Skin of body (tissue), 2 donors: ENCODE measurements around the genes TPO and RPS7.

GRCh38 chr2:262166-262686 lies 1.6 kb downstream of the SH3YL1 start:
- RAMPAGE, long total RNA: no peak

DNA sequence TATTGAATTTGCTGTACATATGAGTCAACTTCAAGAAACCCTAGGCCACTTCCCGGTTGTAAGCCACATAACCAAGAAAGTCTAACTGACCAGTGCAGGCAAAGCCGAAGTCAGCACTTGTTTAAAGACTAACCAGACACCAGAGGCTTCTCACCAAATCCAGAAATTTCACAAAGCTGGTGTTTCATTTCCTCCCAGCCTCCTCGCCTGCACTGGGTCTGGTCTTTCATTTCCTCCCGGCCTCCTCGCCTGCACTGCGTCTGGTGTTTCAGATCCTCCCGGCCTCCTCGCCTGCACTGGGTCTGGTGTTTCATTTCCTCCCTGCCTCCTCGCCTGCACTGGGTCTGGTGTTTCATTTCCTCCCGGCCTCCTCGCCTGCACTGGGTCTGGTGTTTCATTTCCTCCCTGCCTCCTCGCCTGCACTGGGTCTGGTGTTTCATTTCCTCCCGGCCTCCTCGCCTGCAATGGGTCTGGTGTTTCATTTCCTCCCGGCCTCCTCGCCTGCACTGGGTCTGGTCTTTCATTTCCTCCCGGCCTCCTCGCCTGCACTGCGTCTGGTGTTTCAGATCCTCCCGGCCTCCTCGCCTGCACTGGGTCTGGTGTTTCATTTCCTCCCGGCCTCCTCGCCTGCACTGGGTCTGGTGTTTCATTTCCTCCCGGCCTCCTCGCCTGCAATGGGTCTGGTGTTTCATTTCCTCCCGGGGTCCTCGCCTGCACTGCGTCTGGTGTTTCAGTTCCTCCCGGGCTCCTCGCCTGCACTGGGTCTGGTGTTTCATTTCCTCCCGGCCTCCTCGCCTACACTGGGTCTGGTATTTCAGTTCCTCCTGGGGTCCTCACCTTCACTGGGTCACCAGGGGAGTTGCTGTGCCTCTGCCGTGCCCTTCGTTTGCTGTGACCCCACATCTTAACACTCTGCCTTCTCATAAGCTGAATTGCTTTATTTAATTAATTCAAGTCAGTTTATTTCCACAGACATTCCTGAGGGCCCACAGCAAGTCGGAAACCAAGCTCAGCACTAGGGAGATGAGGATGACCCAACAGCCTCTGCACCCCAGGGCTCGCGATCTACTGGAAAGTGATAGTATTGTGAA lies 40.8 kb upstream of the SNTG2 start:
- RAMPAGE, long total RNA: no peak

DNA sequence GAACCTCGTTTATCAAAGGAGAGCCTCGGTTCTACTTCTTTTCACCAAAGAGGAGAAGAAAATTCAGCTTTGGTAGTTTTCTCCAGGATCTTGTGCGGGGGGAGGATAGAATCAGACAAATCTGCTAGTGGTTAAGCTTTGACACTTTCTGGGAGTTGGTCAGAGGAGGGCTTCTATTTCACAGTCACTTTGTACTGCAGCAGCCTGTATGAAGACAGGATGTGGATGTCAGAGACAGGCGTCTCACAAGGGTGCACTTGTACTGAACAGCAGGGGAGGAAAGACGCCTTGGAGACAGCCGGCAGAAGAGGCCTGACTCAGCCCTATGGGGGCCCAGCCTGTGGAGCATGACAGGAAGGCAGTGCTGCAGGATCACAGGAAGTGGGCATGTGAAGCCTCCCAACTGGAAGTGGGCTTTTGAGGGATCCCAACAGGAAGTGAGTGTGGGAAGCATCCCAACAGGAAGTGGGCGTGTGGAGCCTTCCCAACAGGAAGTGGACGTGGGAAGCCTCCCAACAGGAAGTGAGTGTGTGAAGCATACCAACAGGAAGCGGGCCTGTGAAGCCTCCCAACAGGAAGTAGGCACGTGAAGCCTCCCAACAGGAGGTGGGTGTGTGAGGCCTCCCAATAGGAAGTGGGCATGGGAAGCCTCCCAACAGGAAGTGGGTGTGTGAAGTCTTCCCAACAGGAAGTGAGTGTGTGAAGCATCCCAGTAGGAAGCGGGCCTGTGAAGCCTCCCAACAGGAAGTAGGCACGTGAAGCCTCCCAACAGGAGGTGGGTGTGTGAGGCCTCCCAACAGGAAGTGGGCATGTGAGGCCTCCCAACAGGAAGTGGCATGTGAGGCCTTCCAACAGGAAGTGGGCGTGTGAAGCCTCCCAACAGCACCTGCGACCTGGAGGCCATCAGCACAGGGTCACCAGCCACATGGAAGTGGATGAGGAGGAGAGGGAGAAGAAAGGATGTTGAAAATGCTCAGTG lies 212.3 kb downstream of the SNTG2 start:
- RAMPAGE, long total RNA: no peak

DNA sequence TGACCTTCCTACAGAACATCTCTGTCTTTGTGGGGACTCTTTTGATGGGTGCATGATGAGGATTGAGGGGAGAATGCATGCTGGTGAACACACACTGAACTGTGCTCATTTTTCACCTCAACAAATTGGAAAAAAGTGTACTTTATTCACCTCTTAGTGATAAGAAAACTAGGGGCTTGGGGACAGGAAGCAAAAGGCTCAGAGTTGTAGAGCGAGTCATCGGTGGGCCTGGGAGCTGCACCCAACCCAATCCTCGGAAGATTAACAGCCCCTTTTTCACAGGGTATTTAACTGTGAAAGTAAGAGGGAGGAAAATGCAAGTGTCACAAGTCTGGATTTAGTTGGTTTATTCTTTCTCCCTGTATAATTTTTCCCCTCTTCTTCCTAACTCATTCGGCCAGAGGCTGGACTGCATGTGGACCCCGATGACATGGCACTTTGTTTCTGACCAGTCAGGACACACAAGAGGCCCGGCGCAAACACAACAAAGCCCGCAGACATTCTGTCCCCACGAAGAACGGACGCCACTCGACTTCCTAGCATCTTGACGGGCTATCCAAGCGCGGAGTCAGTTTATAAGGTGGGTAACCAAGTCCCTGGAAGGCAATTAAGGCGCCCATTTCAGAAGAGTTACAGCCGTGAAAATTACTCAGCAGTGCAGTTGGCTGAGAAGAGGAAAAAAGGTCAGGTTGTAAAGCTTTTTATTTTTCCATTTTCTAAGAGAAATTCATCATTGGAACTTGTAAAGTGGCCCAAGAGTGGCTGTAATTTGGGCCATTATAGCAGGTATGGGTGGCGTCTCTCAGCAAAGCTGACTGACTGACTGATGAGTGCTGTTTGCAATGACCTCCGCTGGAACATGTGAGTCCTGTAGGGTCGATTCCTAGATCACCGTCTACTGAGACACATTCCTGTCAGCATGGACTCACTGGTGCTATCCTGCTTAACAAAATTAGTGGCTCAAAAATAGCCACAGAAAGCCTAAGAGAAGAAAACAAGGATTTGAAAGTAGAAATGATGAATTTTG lies at the start of gene TPO:
TSS of gene TPO (plus strand) at position 601 of the 1,027 bp plus-strand sequence.
- RAMPAGE, long total RNA: no peak

- RAMPAGE, long total RNA: no peak
These were observed 35.5 kb downstream of the TPO start for GRCh38 chr2:1448782-1449195.

DNA sequence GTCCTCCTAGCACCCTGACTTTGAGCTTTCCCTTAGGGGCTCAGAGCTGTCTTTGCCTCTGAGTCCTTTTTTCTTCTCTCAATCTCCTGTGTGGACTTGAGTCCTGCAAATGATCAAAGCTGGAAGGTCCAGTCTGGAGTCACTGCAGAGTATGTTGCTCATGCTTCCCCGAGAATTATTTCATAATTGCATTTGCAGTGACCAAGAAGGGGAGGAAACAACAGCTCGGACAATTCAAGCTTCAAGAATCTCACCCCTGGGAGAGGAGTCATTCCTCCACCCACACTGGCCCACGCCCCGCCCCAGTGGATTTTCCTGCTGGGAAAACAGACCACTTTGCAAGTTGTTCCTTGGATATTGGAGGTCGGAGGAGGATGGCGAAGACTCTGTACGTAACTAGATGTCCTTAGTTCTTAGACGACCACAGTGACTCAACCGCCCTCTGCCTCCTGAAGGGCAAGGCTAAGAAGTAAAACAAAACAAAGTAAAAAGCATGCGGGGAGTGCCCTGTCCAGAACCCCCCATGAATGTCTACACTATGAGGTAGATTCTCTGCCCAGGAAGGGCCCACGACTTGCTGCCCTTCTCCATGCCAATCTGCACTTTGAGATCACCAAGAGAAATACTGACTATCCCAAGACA lies 159.4 kb downstream of the TPO start:
- RAMPAGE, long total RNA: no peak

DNA sequence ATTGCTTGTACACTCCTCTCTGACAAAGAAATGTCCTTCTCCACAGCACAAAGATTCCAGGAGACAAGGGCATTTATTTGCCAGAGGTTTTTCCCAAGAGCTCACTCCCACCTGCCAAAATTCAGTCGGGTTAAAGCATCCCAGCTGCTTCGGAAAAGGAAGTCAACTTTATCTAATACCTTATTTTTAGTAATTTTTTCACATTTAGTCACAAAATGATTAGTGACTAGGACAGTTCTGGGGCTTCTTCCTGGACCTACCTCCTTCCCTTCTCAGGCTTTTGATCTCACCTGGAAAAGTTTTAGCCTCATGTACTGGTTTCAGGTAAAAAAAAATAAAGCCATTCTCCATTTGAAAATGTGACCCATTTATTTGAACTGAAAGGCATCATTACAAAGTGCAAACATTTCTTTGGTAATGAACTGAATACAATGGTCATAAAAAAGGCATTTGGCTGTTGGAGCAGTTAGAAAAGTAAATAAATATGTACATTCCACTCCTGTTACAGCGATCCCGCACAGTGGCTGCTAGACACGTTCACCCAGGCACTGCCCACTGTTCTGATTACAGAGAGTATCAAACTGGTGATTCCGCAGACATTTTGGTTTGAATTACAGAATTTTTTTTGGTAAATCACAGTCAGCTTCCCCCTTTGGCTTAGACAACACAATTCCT lies 112.6 kb downstream of the PXDN start:
- RAMPAGE, long total RNA: no peak

DNA sequence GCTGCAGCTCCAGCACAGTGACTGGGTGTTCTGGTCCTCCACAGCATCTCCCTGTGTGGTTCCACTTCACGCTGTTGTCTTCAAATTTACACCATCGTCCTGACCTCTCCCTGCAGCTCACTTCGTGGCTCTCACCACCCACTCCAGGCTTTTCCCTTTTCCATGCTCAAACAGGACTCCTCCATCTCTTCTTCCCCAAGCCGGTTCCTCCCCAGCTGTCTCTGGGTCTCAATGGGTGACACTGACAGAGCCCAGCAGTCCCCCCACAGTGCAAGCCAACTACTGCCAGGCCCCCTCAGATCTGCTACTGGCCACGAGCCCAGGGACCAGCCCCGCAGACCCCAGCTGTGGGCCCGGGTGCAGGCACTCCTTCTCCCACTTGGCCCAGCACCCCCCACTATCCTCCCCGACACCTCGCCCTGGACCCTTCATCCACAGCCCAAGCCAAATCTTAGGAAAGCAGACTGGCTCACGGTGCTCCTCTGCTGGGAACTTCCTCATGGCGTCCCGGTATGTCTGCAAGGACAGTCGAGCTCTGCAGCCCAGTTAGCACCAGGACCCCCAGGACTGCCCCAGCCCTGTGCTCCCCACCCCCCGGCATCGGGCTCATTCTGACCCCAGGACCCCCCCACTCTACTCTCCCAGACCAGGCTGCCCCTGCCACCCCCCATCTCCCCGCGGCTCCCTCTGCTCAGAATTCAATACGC lies 86.0 kb downstream of the PXDN start:
- RAMPAGE, long total RNA: no peak

DNA sequence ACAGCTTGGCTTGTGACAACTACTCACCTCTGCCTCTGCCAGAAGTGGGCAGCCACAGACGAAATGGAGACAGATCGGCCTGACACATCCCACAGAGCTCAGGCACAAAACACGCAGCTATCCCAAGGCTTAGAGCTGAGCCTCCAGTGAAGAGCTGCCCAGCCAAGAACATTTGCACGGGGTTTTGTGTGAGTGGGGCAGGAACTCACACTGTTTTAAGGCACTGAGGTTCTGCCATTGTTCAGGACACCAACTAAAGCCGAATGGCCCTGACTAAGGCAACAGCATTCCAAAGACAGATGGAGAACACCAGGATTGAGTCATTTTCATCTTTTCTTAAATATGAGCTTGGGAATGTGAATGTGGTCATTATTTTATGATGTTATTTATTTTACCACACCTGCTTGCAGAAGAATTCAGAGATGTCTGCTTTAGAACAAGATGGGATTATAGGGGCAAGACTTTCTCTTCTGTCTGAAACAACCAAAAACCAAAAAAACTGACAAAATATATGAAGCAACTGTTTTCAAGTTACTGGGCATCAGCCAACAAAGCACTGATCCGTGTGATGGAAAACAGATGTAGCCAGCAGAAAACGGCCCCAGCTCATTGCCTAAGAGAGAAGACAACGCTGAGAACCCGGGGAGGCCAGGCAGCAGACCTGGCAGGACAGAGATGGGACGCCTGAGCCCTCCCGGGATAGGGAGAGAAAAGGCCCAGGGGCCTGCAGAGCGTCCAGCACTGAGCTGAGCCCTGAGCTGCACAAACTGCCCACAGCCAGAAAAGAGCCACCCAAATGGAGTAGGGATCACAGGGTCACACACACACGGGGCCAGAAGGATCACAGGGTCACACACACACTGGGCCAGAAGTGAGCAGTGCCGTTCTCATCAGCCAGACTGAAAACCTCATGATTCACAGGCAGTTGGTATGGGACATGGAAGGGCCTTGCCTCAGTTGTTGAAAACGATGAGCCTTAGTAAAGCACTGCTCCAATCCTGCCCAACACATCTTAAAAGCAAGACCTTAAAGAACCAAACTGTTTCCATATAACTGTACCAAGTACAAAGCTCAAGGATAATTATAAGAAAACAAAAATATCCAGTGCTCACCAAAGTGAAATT lies 12.4 kb downstream of the PXDN start:
- RAMPAGE, long total RNA: no peak

- RAMPAGE, long total RNA: no peak
These were observed 110.8 kb upstream of the PXDN start for GRCh38 chr2:1855003-1855709.

GRCh38 chr2:2185412-2186573 lies 145.3 kb downstream of the MYT1L start:
- RAMPAGE, long total RNA: no peak

DNA sequence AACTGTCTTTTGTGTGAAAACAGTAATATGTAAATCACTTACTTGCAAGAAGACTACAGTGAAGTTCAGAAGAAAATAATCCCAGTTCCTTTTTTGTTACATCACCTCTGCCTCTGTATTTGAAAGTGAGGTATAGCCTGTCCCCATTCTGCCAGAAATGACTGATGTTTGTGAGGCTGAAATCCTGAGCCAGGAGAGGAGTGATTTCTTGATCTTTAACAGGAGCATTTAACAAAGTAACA lies 24.2 kb downstream of the TRAPPC12 start:
- RAMPAGE, long total RNA: no peak

GRCh38 chr2:3461982-3462547 lies 57.3 kb downstream of the ADI1 start:
- RAMPAGE, long total RNA: no peak

DNA sequence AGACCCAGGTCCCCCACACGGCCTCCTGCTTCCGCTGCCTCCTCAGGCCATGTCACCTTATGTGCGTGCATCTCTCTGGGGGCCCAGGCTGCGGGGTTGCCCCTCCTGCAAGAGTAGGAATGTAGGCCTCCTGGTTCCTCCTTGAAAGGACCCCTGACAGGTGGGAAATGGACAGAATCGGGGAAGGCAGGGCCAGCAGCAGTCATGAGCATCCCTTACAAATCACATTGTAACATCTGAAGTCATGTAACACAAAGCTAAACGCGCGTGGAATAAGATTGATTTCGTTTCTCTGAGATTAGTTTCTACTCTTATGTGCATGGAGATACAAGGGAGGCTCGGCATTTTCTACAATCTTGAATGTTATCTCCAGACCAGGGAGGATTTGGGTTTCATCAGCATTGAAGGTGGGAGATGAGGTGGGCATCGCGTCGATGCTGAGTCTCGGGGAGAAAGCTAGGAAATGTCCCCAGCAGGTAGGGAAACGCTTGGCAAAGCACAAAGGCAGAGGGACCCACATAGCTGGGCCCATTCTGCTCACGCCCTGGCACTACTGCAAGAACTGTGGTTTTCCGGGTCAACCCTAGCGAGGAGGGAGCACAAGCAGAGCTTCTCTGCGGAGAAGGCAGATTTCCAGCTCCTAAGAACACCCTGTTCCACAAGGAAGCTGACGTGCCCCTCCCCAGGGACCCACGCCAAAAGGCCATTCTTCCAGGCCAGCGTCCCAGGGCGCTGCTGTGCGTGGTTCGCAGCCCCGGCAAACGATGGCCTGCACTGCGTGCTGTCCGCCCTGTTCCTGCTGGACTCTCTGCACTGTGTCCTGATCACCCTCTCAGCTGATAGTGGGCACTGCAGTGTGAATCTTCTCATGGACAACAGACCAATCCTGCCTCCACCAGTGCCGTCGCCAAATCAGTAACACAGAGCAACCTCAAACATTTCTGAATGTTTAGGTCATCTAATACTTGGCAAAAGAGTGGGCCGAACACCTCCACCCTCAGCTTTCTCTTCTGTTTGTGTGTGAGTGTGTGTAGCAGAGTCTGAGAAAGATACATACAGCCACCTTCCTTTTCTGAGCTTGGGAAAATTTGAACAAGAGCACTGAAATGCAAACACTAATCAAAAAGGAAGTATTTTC lies 49.3 kb downstream of the ADI1 start:
- RAMPAGE, long total RNA: no peak

GRCh38 chr2:3515550-3515949 lies 3.8 kb downstream of the ADI1 start:
- RAMPAGE, long total RNA: no peak

GRCh38 chr2:3524837-3525315 lies 5.5 kb upstream of the ADI1 start:
- RAMPAGE, long total RNA: no peak

- RAMPAGE, long total RNA: start-site peak on the plus strand at chr2:3575281-3575329, 18,424 and 556 reads in 2 replicates
These were observed at the start of gene RPS7 for GRCh38 chr2:3574933-3575454. Gene RPS7, plus strand, starts transcription at chr2:3575260.

GRCh38 chr2:3579515-3580624 lies 4.8 kb downstream of the RPS7 start:
- RAMPAGE, long total RNA: no peak

GRCh38 chr2:5696413-5696934 lies 4.3 kb downstream of the SOX11 start:
- RAMPAGE, long total RNA: no peak

GRCh38 chr2:5786856-5787307 lies 94.7 kb downstream of the SOX11 start:
- RAMPAGE, long total RNA: no peak